Measurements from ENCODE around the gene MAST4.

DNA sequence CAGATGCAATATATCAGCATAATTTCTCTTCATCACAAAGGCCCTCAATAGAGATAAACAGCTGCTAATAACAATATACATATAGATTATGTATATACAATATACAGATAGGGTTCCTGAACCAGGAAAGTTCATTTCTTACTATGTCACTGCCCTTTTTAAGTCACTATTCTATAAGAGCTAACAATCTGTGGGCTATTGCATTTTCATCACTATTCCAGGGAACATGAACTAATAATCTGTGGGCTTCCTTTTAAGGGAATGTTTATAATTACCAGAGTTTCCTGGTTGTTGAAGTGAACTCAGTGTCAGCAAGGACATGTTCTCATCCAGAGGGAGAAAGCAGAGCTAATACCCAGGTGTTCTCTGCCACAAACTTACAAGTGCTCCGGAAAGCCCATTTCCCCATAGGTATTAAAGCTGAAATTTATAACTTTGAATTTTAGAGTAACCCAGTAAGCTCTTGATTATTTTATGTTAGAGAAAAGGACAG is 69.6 kb downstream of the CWC27 start:
- RRBS: no CpG with 5 or more reads among the region's 1 CpG

DNA sequence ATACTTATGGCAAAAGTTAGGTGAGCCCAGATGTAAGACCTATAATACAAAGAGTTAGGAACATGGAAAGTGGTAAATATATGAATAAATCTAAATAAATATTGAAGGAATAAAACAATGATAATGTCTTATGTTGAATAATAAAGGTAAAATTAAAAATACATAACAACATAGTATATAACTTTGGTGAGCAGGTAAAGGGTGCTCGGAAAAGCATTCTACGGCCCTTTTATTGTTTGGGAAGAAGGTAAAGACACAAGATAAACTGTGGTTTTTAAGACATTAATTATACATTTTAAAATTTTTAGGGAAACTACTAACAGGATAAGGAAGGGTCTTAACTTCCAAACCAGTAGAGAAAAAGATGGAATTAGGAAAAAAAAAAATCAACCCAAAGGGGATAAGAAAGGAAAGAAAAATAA is 127.6 kb downstream of the CWC27 start:
- RRBS: no CpG with 5 or more reads among the region's 2 CpGs

DNA sequence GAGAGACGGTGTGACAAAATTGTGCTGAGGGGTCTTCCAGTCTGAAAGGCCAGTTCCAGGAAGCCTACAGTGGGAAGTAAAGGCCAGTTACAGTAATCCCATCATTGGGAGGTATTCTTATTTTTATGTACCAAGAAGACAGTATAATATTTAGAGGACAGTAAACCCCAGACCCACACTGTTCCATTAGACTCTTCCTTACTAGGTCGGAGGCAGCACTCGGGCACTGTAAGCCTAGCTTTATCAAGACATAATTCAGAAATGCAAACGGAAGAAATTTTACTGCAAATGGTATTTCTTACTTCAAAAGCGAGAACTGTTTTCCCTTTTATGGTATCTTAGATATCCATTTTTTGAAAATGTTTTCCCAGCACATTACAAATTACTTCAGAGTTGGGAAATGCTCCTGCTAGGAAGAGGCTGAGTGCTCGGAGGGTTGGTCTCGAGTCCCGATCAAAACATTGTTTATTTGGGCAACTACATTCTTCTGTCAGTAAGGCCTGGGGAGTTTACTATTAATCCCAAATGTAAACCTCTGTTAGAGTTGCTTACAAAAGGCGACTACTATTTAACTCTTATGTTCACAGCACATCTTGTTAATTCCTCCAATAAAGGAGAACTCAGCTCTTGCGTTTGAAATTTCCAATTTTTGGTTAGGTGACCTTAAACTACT is 332.9 kb downstream of the CWC27 start:
- RRBS: no CpG with 5 or more reads among the region's 10 CpGs

DNA sequence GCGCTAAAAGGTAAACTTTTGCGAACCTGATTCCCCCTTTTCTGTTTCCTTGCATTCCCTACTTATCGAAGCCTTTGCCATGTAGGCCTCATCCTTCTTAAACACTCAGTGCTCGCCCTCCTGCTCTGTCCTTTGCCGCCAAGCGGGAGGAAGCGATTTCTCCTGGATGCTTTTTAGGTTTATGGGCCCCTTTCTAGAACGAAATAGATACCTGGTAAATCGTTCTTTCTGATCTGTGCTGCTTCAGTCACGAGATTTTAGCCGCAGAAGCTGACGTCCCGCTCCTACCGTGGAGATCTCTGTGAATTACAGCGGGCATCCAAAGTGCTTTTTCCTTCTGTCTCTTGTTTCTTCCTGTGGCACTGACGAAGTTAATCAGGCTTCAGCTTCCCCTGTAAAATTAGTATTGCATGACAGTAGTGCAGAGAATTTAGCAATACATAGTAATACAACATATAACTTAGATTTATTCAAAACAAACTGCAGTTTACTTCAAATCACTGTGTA is 323 bp downstream of the SHLD3 start:
- RRBS: no CpG with 5 or more reads among the region's 16 CpGs

DNA sequence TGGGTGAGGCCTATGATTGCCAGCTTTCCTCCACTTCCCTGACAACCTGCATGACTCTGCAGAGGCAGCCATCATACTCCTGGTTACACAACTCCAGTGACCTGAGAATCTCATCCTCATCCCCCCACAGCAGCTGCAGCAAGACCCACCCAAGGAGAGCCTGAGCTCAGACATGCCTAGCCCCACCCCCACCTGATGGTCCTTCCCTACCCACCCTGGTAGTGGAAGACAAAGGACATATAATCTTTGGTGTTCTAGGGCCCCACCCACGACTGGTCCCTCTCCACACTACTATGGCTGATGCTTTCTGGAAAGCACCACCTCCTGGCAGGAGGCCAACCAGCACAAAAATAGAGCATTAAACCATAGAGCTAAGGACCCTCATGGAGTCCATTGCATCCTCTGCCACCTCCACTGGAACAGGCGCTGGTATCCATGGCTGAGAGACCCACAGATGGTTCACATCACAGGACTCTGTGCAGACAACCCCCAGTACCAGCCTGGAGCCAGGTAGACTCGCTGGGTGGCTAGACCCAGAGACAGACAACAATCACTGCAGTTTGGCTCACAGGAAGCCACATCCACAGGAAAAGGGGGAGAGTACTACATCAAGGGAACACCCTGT is 42.9 kb upstream of the SREK1 start:
- RRBS: no CpG with 5 or more reads among the region's 3 CpGs

GRCh38 chr5:66169435-66170237 is 25.5 kb downstream of the SREK1 start:
- RRBS: no CpG with 5 or more reads among the region's 13 CpGs

DNA sequence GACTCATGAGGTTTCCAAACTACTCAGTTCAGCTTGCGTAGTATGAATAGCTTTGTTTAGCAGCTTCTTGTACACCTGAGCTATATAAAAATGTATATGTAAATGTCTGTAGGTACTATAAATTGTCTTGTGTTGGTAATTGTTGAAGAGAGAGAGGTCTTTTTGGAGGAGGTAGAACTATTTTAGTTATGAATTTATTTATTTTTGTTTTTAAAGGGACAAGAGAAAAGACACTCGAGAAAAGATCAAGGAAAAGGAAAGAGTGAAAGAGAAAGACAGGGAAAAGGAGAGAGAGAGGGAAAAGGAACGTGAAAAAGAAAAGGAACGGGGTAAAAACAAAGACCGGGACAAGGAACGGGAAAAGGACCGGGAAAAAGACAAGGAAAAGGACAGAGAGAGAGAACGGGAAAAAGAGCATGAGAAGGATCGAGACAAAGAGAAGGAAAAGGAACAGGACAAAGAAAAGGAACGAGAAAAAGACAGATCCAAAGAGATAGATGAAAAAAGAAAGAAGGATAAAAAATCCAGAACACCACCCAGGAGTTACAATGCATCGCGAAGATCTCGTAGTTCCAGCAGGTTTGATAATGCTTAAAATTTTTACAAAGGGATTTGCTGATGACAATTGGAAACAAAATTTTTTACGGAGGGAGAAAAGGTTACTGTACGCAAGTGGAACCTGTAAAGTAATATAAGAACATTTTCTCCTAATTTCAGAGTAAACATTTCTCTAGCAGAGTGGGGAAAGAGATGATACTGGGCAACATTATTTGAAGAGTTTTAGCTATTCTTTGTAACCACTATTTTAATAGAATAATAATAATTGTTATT is 26.5 kb downstream of the SREK1 start:
- RRBS: no CpG with 5 or more reads among the region's 15 CpGs

DNA sequence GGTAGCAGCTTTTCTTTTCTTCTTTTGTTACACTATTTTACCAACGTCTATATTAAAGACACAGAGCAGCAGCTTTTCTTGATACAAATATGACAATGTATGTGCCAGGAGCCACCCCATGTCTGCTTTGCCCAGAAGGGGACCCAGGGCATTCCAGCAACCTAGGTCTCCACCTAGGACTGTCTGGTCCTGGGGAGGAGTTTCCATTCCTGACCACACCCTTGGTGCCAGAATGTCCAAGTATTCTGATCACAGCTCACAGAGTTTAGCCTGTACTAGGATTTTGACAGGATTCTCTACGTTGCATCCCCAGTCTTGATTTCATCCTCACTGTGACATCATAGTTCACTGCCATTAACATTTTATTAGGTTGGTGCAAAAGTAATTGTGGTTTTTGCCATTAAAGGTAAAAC is 224.7 kb downstream of the SREK1 start:
- RRBS: no CpG with 5 or more reads among the region's 2 CpGs

- RRBS: 3% methylated on average over 58 of the region's 97 CpGs
Observed at GRCh38 chr5:66595859-66596871, at the start of gene MAST4. Gene MAST4 (plus strand): TSS chr5:66596393.

DNA sequence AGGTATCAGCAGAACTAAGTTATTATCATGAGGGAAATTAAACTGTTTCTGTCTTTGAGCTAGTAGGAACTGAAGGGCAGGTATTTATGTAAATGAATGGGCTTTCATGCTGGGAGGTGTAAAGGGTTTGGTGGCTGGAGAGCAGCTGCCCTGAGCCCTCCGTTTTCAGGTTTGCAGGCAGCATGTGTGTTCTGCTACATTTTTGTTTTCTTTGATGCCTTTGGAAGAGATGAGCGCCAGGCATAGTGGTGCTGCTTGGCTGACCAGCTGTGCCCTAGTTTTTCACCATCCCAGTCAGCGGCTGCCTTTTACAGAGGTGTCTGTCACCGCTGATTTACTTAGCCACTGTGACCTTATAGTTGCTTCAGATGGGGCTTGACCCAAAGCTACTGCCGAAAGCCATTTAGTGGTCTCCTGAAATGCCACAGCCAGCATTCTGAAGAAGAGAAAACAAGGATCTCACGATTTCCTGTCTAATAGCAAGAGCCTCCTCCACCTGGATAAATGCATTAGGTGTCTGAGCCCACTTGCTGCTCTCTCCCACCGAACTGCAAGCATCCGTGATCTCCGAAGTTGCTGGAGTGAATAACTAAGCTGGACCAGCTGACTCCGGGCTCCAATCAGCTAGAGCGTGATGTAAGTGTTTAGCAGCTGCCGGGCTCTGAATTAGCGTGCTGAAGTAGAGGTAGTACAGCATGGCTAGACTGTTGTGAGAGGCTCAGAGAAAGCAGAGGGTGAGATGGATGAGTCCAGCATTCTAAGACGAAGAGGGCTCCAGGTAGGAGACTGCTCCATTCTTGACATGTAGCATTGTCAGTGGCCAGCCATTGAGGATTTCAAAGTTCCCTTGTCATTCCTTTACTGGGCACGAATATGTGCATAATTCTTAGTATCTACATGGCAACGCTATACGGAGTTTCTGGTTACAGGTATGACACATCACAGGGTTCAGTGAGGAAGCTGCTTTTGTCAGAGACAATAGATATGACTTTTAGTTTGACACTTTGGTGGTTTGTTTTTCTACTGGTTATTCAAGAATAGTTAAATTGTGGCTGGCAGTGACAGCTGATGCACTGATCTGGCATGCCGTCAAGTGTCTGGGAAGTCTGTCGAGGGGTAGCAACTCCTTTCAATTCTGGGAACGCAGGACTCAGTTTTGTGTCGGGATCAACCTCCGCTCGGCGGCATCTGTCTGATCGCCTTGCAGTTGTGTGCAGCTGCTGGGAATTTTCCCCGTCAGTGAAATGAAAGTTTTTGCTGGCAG is 232.3 kb downstream of the MAST4 start:
- RRBS: 0% methylated on average over 2 of the region's 26 CpGs

DNA sequence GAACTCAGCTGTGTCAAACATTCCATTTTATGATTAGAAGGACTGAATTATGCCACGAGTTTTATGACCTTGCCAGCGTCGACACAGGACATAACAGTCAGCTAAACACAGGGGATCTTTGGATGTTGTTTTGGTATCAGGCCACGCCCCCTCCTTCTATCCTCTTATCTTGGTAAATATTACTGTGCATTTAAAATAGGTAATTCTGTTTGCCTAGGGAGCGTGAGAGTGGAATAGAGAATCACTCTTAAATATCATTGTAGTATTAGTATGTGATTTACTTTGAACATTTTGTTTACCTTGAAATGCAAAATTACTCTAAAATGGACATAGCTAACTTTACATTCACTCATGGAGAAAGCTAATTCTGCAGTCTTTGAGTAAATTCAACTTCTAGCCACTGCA is 235.8 kb downstream of the CD180 start:
- RRBS: no CpG with 5 or more reads among the region's 5 CpGs

DNA sequence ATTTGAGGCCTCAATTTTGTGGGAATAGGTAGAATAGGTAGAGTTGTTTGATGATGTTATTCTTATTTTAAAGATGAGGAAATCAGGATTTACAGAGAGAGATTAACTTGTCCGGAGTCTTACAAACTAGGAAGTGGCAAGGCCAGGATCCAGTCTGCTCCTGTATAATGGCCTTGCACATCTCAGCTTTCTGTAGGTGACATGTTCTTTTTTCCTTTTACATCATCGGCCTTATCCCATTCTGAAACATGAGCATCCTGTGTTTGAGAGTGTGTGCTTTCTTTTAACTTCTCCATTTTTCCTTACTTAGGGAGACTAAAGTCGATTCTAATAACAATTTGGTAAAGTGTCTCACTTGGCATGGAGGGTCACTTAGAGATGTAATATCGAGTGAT is 214.6 kb downstream of the CD180 start:
- RRBS: no CpG with 5 or more reads among the region's 4 CpGs

DNA sequence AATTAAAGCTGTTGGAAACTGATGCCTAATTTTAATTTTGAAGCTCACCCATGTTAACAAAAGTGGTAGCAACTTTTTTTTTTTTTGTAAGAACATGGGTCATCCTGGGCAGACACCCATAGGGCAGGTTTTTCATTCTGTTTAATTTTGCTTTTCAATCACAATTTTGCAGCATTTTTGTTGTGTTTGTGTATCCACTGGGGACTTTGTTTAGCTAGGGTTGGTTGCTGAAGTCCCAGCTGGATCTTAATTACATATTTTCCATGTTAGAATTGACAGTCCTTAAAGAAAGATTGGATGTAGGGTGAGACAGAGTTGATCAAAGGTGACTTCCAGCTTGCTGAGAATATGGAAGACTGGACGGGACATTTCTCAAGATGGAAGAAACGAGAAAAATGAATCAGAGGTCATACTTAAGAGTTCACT is 133.0 kb downstream of the CD180 start:
- RRBS: no CpG with 5 or more reads among the region's 2 CpGs

DNA sequence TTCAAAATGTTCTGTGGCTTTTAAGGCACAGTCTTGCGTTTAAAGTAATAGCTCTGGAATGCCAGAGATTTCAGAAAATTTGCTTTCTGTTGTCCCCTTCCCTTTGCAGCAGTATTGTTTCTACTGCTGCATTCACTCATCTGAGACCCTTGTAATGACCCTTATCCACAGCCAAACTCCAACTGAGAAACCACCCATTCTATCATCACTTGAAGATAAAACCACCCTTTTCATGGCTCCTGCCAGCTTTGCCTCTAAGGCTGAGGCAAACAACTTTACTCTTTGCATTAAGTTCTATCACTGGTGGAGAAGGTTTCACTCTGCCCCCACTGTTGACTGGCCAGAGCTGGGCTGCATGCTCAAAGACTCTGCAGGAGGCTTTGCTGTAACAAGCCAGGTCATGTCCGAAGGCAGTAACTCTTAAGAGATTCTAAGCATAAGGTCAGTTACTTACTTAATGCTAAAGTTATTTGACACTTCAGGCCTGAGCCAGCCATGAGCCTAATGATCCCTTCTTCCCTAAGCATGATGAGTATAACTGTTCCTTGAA is 101.9 kb downstream of the CD180 start:
- RRBS: no CpG with 5 or more reads among the region's 2 CpGs

DNA sequence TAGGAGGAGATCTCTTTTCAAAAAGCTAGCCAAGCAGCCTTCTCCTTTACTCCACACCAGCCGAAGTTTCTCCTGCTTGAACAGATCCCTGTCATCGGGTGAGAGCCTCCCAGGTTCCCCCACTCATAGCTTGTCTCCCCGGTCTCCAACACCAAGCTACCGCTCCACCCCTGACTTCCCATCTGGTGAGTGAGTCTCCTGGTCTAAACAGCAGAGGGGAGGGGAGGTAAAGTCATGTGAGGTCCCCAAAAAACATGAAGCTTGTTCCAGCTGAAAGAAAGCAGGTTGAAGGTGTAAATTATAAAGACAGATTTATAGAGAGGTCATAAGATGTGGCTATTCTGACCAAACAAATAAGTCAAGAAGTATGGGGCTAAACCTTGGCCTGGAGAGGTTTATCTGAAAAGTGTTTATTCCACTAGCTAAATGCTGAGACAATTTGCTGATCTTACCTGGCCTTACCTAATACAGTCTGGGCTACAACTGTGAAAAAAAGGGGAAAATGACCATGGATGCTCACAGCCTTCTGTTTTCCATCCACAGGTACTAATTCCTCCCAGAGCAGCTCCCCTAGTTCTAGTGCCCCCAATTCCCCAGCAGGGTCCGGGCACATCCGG is 33.9 kb downstream of the CD180 start:
- RRBS: 100% methylated on average over 1 of the region's 6 CpGs

- RRBS: 98% methylated on average over 4 of the region's 21 CpGs
Observed at GRCh38 chr5:67165087-67165704, 31.4 kb downstream of the CD180 start.

GRCh38 chr5:67182271-67183045 is 14.1 kb downstream of the CD180 start:
- RRBS: no CpG with 5 or more reads among the region's 9 CpGs

GRCh38 chr5:67188913-67189588 is 7.5 kb downstream of the CD180 start:
- RRBS: no CpG with 5 or more reads among the region's 8 CpGs

DNA sequence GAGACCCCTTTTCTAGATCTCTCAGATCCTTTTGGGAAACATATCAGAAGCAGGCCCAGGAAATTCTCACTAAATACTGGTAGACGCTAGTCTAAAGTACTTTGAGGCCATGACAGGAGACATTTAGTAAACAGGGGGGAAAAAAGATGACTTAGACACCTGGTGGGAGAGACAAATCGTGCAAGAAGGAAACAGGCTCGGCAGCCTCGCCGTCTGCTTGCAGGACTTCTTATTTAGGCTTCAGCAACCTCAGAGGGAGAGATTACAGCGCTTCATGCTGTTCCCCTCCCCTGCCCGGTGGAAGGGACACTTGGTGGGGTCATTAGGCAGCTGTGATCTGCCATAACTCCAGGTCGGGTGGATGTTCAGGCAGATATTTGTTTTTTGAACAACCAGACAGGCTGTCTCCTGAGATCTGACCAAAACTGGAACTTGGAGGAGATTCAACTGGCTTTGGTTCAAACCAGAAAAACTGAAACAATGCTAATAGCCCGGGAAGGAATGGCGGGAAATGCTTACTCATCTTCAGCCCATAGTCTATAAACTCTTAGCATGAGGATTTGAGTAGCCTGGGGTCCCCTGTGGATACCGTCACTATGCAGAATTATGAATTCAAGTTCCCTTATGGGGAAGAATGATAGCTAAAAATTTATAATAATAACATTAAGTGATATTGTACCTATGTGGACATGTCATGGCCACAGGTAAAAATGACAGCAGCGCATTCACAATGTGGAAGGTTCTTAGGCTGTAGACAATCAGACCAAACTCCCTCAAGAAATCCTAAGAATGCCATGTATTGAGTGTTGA is 38.2 kb upstream of the CD180 start:
- RRBS: no CpG with 5 or more reads among the region's 12 CpGs

GRCh38 chr5:67474855-67475249 is 278.3 kb upstream of the CD180 start:
- RRBS: no CpG with 5 or more reads among the region's 4 CpGs

All from OVCAR3 (cell line).